Prostate gland (tissue), 2 donors: Measurements from ENCODE around the gene RTTN.

DNA sequence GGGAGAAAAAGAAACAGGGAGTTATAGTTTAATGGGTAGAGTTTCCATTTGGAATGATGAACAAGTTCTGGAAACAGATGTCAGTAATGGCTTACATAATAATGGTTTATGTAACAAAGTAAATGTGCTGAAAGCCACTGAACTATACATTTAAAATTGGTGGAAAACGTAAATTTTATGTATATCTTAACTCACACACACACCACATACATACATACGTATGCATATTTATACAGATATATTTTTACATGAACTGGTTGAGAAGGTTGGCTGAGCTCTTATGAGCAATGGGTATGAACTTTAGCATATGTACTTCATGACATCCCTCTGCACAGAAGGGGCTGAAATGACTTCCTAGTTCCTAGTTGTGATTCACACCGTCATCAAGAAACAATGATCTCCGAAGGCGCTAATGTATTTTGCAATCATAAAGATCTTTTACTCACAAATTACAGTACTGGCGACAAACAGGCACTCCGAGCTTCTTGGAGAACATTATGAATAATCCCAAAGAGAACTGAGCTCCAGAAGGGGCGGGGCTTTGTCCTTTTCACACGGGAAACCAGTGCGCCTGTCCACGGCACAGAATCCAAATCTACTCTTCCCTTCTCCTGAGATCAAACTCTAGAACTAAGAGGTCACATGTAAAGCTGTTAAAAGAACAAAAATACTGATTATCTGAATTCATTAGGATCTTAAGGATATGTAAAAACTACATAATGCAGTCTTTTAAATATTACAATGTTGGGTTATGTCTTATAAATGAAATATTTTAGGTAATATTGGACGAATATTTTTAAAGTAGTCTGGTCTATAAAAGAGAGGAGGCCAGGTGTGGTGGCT is 18.1 kb downstream of the BCL2 start:
- PRO-cap, result no peak
- RAMPAGE, long total RNA, 2 experiments, result no peak in any of the 2 experiments

GRCh38 chr18:63320568-63321280 is 1.2 kb upstream of the BCL2 start:
- PRO-cap, result unidirectional peak, minus-strand start at chr18:63320809
- RAMPAGE, long total RNA, 2 experiments, result no peak in any of the 2 experiments

- PRO-cap, result no peak
- RAMPAGE, long total RNA, 2 experiments, result no peak in any of the 2 experiments
Observed at GRCh38 chr18:63330667-63331379, 11.3 kb upstream of the BCL2 start.

DNA sequence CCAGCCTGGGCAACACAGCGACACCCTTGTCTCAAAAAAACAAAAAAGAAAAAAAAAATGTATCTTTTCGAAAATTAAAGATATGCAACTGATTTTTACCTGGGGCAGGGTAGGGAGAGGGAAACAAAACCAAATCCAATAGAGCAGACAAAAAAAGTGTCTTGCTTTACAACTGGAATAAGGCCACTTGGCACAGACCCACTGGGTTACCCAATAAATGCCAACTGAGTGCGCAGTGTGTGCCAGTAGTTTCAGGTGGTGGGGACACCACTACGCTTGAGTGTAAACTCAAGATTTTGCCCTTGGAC is 16.4 kb downstream of the VPS4B start:
- PRO-cap, result unidirectional peak, plus-strand start at position 245 of the sequence
- RAMPAGE, long total RNA, 2 experiments, result no peak in any of the 2 experiments

GRCh38 chr18:63427811-63428144 is 5.5 kb upstream of the VPS4B start:
- PRO-cap, result no peak
- RAMPAGE, long total RNA, 2 experiments, result no peak in any of the 2 experiments

DNA sequence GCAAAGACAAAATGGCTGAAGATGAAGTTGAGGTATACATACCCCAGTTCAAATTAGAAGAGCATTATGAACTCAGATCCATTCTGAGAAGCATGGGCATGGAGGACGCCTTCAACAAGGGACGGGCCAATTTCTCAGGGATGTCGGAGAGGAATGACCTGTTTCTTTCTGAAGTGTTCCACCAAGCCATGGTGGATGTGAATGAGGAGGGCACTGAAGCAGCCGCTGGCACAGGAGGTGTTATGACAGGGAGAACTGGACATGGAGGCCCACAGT is 4.9 kb upstream of the SERPINB10 start:
- PRO-cap, result no peak
- RAMPAGE, long total RNA, 2 experiments, result no peak in any of the 2 experiments

GRCh38 chr18:63970370-63971251 is 730 bp downstream of the SERPINB8 start:
- PRO-cap, result bidirectional peak, plus-strand start at chr18:63970586, minus-strand start at chr18:63970477; bidirectional peak, plus-strand start at chr18:63971117, minus-strand start at chr18:63970987
- RAMPAGE, long total RNA, 2 experiments, result no peak in any of the 2 experiments

DNA sequence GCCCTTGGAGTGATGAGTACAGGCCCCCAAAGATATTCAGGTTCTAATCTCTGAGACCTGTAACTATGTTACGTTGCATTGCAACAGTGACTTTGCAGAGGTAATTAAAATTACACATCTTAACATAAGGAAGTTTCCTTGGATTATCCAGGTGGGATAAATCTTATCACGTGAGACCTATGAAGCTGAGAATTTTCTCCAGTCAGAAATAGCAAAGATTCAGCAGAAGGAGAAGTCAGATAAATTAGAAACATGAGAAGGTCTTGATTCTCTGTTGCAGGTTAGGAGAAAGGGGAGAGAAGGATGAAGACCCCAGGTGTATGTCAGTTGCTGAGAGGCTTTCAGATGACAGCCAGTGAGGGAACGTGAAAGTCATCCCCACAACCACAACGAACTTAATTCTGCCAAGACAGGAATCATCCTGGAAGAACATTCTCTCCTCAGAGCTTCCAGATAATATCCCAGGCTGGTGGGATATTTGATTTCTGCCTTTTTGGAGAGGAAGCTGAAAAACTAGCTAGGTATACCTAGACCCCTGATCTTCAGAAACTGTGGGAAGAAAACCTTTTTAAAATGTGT is 840.7 kb downstream of the SERPINB8 start:
- PRO-cap, result no peak
- RAMPAGE, long total RNA, 2 experiments, result no peak in any of the 2 experiments

- PRO-cap, result no peak
- RAMPAGE, long total RNA, 2 experiments, result no peak in any of the 2 experiments
Observed at GRCh38 chr18:64992655-64993035, 758.2 kb upstream of the CDH7 start.

DNA sequence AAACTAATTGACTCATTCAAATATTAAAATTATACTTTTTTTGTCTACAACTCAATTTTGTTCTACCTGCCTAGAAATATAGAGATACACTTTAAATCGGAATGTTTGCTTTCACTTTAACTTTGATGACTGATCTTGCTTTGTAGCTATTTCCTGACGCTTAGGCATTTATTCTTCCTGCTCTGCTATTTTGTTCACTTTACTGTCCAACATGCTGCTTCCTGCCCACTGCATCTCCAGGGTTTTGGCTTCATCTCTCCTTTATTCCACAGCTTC is 272.4 kb downstream of the DSEL start:
- PRO-cap, result no peak
- RAMPAGE, long total RNA, 2 experiments, result no peak in any of the 2 experiments

GRCh38 chr18:67597864-67598278 is 81.4 kb upstream of the DSEL start:
- PRO-cap, result no peak
- RAMPAGE, long total RNA, 2 experiments, result no peak in any of the 2 experiments

DNA sequence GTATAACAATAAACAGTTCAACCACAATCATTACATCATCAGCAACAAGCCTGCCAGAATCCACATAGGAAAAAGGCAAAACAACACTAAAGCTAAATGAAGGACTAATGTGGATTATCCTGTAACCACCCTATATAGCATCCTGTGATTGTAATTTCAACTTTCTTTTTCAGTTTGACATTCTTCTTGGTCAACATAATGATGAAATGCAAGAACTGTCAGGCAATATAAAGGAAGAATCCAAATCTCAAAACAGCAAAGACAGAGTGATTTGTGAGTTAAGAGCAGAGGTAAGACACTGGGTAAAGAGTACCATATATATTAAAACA is 76.6 kb downstream of the CCDC102B start:
- PRO-cap, result no peak
- RAMPAGE, long total RNA, 2 experiments, result no peak in any of the 2 experiments

DNA sequence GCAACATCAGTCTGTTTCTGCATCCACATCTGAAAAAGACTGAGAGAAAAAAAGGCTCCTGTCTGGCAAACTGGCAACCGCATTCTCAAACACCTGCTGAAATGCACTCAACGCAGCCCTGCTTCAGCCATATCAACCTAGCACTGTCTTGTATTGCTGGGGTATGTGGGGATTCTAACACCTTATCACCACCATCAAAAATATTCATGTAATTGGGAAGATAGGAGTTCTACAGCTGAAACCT is 52.6 kb downstream of the CD226 start:
- PRO-cap, result no peak
- RAMPAGE, long total RNA, 2 experiments, result no peak in any of the 2 experiments

DNA sequence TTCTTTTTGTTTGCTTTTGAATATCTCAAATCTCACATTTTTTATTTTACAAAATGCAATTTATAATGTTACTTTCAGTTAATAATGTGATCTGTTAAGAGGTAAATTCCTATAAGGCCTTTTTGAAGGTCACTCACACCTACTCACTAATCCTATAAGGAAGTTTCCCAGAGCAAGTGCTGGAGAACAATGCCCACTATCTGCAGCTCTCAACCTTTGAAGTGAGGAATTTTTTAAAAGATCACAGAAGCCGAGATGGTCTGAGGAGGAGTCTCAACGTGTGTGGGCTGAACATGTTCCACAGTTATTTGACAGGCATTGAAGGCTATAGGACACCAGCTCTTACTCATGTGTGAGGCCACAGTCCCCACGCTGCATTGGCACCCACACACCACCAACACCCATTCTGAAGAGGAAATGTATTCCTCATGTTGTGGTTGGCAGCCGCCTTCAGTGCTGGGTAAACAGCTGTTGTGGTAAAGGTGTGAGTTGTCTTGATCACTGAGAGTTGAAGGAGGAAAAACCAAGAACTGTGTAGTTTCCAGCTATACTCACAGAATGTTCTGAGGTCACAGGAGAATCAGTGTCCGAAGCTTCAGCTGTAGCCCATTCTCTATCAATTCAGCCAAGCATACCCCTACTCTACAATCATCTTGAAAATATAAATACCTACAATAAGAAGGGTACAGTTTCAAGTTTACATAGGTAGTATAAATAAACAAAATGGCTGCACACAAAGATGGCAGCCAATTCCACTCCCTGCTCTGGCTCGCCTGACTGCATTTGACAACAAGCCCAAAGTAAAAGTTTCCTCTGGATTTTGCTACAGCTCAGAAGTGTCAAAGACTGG is 12.3 kb downstream of the CD226 start:
- PRO-cap, result no peak
- RAMPAGE, long total RNA, 2 experiments, result no peak in any of the 2 experiments

GRCh38 chr18:69967963-69968294 is 20.3 kb upstream of the CD226 start:
- PRO-cap, result no peak
- RAMPAGE, long total RNA, 2 experiments, result no peak in any of the 2 experiments

GRCh38 chr18:70205442-70206448 is at the start of gene RTTN:
RTTN (minus strand) TSS chr18:70205687.
- PRO-cap, result bidirectional peak, plus-strand start at chr18:70205774, minus-strand start at chr18:70205696; bidirectional peak, plus-strand start at chr18:70205958, minus-strand start at chr18:70205861; bidirectional peak, plus-strand start at chr18:70206035, minus-strand start at chr18:70206023
- RAMPAGE, long total RNA, 2 experiments, result start-site peak on the minus strand in 2 of 2 experiments, at chr18:70205656-70206097 at its widest, 26 to 74 reads per replicate

DNA sequence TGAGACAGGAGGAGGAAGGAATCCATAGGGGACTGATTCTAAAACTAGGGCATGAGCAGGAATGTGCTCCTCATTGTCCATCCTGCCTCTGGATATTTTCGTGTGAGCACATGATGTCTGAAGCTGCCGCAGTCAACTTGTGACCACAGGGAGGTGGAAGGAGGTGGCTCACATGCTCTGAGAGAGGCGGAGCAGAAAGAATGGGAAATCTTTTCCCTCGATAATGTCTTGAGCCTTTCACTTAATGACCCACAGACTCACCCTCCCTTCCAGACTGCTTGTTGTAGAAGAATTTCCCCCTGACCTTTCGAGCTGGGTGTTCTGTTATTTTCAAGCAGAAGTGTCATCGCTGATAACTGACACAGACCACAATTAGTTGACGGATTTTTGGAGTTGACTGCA is 29.1 kb upstream of the RTTN start:
- PRO-cap, result no peak
- RAMPAGE, long total RNA, 2 experiments, result no peak in any of the 2 experiments

DNA sequence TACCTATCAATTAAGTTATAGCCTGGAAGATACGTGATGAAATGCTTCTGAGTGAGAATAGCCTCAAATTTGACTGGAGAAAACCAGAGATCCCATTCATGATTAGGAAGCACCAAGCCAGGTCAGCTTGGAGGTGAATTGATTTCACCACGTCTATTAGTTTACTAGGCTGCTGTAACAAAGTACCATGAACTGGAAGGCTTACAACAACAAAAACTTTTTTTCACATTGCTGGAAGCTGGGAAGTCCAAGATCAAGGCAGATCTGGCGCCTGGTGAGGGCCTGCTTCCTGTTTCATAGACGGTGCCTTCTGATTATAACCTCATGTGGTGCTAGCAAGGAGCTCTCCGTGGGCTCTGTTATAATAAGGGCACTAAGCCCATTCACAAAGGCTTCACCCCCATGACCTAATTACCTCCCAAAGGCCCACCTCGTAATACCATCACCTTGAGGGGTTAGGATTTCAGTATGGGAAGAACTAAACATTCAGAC is 89.0 kb downstream of the SOCS6 start:
- PRO-cap, result no peak
- RAMPAGE, long total RNA, 2 experiments, result no peak in any of the 2 experiments

- PRO-cap, result no peak
- RAMPAGE, long total RNA, 2 experiments, result no peak in any of the 2 experiments
Observed at GRCh38 chr18:70419864-70420539, 131.2 kb downstream of the SOCS6 start.

- PRO-cap, result no peak
- RAMPAGE, long total RNA, 2 experiments, result no peak in any of the 2 experiments
Observed at GRCh38 chr18:72013308-72013507, 530.9 kb downstream of the CBLN2 start.